Calu3 (cell line): ENCODE measurements around the genes RERG, MGST1 and AEBP2.

DNA sequence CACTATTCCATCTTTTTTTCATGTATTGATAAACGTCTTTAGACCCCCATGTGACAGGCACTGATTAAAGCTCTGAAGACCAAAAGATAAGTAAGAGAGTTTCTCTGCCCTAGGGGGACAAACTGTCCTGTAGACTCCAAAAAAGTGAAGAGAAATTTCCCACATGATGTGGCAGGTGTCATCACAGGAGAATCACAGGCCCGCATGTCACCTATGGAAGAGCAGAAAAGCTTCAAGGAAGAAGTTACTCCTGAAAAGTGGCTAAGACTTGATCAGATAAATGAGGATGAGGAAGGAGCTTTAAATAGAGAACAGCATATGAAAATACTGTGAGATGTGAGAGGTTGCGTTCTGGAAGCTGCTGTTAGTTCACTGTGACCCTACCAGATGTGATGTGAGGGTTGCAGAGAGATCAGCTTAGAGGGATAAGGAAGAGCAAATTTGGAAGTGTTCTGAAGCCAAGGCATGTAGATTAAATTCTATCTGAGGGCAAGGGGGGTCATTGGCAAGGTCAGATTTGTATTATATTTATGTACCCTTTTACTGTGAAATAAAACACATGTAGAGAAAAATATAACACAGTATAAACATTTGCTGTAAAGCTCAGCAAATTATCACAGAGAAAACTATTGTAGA lies 17.1 kb downstream of the ERP27 start:
- PRO-cap: no peak

DNA sequence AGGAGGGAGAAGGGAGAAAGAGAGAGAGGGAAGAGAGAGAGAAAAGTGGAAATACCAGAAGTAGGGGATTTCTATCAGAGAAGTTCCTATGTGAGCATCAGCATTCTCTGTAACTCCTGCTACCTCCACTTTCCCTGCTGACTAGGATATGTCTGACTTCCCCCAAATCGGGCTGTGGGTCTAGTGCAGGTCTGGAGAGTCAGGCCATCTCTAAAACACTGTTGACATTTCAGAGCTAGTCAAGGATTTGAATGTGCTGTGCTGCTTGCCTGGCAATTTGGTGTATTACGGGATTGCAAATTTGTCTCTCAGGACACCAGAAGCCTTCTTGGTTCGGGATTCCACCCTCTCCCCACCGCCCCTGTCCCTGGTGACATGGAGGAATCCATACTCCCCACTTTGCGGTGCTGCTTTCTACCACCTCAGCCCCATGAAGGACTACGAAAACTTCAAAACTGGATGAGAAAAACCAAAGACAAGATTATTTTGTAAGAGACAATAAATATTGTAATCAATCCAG lies 3.5 kb downstream of the ARHGDIB start:
- PRO-cap: no peak

- PRO-cap: no peak
Observed at GRCh38 chr12:14960607-14961485, 555 bp downstream of the ARHGDIB start.

- PRO-cap: no peak
Observed at GRCh38 chr12:15165349-15165535, 56.0 kb downstream of the RERG start.

GRCh38 chr12:15220779-15221780 lies at the start of gene RERG:
Gene RERG, minus strand, starts transcription at chr12:15221417.
- PRO-cap: bidirectional peak, plus-strand start at chr12:15221382, minus-strand start at chr12:15221400

DNA sequence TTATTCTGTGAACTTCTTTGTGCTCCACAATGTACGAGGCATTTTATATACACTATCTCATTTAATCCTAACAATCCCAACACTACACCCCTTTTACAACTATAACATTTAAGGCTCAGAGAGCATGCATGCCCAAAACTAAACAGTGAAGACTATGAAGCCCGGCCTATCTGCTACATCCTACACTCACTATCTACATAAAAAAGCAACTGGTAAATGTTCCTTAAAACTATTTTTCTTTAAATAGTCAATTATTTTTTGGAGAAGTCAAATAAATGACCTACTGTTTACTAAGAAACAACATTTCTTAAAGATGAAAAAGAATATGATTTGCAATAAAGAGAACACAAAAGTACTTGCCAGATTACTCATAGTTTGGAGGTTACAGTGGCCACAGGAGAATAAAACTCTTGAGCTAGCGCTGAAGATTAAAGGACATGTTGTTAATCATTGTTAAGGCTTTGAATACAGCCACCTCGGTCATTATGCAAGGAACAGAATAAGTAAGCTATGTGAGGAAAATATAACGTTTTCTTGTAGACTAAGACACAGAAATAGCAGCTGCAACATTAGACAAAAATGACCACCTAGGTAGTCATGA lies 56.7 kb downstream of the EPS8 start:
- PRO-cap: no peak

DNA sequence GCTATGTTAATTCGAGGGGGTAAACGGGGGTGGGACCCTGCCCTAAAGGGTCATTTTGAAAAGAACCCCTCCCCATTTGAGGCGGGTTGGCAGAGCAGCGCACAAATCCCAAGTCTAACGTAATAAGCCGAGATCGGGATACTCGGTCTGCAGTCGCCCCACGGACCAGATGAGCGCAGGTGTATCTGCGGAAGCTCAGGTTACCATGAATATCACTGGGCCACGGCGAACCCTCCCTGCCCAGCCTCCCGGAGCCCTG lies 592 bp downstream of the EPS8 start:
- PRO-cap: unidirectional peak, plus-strand start at position 152 of the sequence

DNA sequence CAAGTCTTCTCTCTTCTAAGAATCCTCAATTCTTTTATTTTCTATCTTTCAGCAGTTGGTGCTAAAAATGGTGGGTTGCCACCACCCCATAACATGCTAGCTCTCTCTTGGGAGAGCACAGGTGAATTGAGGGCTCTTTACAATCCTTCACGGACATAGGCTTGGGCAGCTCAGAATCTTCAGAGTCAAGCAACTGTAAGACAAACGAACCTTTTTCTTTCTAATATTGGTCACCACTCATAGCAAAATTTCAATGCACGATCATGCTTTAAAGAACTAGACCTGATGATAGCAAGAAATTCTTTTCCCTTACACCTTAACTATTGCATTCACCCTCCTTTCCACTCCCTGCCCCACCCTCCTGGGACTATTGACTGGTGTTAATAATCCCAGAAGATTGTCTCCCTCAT lies 43.0 kb upstream of the EPS8 start:
- PRO-cap: no peak

DNA sequence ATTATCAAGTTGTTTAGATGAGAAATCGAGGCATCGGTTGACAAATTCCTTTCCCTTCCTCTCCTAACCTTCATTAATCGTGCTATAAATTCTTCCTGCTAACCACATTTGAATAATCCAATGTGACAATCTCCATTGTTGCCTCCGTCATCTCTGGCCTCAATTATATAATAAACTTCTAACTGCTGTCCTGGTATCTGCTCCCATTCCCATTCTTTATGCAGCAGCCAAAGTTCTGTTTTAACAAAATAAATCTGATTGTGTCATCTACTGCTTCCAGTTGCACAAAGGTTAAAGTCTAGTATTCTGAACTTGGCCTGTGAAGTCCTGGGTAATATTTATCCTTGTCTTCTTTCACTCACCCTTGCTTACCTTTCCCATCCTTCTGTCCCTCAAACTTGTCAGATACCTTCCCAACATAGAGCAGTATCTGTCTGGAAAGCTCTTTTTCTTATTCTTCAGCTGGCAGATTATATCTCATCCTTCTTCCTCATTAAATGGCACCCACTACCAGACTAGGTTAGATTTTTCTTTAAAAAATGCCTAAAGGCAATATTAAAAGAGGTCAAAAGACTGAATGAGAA lies 19.4 kb upstream of the STRAP start:
- PRO-cap: no peak

DNA sequence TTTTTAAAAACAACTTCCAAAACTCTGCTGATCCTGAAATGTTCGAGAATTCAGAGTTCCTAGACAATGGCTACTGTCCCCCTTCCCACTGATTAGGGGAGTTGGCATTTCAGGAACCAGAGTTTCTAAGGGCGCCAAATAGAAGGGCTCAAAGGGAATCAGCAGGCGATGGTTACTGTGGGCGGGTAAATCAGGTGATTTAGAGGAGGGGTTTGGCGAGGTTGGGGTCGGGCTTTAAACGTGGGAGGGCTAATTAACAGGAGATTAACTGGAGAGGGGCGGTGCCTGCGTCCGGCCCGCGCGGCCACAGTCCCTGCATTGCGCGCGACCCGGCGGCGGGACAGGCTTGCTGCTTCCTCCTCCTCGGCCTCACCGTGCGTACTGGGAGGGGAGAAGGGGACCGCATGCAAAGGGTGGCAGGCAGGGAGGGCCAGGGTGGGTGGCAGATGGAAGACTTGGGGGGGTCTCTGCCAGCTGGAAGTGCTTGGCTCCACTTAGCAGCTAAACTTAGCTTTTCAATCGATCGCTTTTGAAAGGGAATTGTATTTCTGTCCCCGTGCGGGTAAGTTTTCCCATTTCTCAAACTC lies at the start of gene MGST1:
Gene MGST1 (plus strand): TSS at position 309 of the 587 bp plus-strand sequence.
- PRO-cap: bidirectional peak, plus-strand start at position 318 of the sequence, minus-strand start at position 320 of the sequence

DNA sequence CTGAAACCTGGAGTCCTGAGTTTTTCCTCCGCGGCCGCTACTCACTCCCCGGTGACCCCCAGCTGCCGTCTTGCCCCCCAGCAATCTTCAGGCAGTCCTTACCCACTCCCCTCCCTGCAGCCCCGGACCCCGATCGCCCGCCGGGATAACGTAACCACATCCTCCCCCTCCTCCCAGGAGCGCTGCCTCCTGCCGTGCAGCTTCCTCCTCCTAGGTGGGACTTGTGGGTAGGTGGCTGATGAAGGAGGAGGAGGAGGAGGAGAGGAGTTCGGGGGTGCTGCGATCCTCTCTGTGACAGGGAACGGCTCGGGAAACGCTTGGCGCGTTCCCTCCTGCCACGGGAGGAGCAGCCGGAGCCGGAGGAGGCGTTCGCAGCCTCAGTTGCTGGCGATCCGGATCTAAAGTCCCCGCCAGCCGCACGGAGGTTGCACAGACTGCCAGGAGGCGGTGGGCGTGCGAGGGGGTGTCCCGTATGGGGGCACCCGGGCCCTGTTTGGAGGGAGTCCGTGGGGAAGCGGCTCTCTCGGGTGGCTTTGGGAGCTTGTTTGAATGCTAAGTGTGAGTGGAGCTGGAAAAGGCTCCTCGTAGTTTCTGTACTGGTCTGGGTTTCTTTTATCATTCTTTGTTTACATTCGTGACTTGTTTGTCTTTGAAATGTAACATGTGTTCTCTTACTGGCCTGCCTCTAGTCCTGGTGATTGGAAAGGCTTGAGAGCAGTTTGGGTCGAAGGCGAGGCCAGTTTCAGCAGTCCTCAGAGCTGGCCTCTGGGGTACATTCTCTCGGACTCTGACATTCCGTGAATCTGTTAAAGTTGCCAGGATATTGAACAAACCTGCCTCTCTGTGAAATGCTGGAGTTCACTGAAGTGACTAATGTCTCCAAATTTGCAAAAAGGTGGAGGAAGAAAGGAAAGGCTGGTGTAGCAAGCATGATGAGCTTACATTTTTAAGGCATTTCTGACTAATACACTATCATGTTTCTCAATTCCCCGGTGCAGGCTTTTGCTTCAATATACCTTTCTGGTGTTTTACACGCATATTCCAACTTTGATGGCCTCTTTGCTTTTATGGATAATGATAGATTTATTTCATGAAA lies 1.3 kb downstream of the PLEKHA5 start:
- PRO-cap: bidirectional peak, plus-strand start at position 440 of the sequence, minus-strand start at position 223 of the sequence

DNA sequence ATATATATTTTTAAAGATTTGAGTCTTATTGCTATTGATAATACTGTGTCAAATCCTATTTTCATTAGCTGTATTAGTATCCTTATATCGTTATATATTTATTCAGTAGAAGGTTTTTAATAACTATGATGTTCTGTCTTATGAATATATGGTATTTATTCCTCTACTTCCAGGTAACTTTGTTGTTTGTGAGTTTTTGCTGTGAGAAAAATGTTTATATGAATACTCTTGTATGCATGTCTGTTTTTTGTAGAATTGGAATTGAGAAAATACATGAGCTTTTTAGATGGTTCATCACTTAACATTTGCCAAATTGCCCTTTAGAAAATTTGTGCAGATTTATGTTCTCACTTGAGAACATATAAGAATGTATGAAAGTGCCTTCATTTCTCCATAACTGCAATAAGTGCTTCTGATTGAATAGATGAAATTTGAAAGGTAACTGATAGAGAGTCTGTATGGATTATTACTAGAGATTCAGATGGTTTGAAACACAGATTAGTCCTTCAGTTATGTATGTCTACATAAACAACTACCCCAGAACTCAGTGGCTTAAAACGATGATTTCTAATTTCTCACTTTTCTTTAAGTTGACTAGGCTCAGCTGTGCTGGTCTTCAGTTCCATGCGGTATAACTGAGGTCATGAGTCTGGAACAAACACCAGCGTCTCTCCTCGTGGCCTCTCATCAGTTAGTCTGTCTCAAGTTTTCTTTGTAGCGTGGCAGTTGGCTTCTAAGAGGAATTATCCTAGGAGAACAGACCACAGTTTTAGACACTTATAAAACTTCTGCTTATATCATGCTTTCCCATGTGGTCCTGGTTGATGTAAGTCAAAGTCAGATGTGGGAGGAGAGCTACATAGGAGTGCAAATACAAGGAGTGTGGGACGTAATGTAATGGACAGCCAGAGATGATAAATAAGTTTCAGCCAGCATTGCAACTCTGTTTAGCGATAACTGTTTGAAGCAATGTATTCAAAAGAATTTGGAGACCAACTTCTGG lies 14.5 kb downstream of the PLEKHA5 start:
- PRO-cap: no peak

GRCh38 chr12:19439403-19440103 lies at the start of gene AEBP2:
Gene AEBP2, plus strand, starts transcription at chr12:19439492.
- PRO-cap: bidirectional peak, plus-strand start at chr12:19439492, minus-strand start at chr12:19439338

- PRO-cap: no peak
Observed at GRCh38 chr12:19945253-19945804, 423.0 kb upstream of the PDE3A start.

- PRO-cap: no peak
Observed at GRCh38 chr12:20319389-20319857, 48.9 kb upstream of the PDE3A start.

DNA sequence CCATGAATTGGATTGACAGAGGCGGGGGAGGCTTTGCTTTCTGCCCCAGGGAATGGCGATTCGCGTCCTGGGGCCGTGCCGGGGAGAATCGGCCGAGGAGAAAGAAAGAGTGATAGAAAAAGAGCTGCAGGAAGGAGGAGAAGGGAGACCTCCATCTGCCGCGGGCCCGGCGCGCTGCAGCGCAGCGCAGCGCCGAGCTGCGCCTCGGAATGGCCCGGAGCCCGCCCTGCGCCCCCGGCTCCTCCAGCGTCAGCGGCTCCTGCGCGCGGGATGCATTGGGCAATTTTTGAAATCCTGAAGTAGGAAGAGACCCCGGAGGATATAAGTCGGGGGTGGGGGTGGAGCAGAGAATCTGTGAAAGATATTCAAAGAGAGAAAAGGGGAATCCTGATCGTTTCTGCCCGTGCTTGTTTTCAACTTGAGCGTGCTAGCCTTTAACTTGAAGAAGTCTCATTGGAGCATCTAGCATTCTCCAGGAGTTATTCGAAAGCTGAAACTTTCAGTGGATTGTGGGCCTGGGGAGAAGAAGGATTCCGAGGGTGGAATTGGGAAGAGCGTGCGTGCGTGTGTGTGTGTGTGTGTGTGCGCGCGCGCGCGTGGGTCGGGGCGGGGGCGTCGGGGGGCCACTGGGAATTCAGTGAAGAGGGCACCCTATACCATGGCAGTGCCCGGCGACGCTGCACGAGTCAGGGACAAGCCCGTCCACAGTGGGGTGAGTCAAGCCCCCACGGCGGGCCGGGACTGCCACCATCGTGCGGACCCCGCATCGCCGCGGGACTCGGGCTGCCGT lies 485 bp downstream of the PDE3A start:
- PRO-cap: bidirectional peak, plus-strand start at position 289 of the sequence, minus-strand start at position 211 of the sequence

DNA sequence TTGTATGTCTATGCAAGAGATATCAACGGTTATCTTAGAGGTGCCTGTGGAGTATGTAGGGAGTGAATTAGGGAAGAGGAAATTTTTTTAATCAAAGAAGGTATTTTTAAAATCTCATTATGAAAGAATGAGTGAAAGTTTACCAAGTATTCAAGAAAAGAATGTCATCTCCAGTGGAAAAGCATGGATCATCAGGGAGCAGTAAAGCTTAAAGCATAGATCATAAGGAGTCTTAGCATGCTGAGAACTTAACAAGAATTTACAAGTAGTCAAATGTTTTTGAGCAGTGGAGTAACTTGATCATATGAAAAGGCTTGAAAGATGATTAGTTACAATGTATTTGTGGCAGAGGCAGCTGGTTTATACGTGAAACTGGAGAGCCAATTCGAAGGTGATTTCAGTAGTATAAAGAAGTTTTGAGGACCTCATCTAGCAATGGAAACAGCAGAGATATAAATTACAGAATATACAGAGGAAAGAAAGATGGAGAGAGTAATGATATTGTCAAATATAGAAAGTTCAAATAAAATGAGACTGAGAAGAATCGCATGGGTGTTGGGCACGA lies 1.6 kb downstream of the PYROXD1 start:
- PRO-cap: no peak

- PRO-cap: no peak
Observed at GRCh38 chr12:22699385-22700163, 74.6 kb downstream of the ETNK1 start.

DNA sequence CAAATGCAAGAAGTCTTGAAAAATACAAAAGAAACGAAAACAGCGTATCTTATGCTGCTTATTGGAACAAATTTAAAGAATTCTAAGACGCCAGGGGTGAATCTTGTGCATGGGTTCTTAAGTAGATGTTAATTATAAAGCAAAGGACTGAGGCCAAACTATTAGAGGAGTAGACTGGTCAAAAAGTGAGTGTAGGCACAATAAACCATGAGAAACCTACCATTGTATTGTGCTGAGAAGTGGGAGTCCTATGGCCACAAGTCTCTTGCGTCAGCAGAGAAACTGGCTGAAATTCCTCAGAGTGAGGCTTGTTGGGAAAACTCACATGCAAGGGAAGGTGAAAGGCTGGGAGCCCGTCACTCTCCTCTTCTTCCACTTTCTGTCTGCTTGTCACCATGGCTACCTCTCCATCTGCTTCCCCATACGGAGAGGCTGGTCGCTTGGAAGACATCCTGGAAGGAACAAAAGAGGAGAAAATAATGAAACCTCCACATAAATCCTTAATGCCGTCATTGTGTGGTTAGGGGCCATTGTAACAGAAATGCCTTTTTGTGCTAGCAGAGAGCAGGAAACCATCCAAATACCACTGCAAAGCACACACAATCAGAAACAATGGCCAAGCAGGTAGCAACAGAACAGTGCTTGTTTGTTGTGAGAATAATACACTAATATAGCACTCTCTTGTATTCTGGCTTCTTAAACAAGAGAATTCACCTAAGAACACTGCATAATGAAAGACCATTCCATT lies 53.7 kb downstream of the SOX5 start:
- PRO-cap: no peak

DNA sequence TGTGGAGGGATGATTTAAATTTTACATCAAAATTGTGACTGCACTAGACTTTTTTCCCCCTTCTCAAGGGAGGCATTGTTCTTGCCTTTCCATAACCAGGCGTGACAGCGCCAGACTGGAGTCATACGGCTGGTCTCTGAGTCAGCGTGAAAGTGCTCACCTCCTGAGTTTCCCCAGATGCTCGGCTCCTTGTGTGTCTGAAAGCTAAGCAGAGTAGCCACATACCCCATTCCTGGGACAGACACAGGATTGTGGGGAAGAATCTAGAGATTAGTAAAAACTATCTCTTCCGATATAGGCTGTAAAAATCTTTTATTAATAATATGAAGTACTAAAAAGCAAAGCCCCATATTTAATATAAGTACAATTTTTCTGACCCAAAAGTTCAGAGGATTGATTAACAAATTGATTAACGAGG lies 43.1 kb downstream of the SOX5 start:
- PRO-cap: unidirectional peak, plus-strand start at position 187 of the sequence